Hematopoietic multipotent progenitor cell (in vitro differentiated cells): ENCODE data around the genes TREML4 and USP49.

GRCh38 chr6:39932891-39933602 is 1.2 kb downstream of the MOCS1 start:
- CAGE, long polyA plus RNA: no peak

DNA sequence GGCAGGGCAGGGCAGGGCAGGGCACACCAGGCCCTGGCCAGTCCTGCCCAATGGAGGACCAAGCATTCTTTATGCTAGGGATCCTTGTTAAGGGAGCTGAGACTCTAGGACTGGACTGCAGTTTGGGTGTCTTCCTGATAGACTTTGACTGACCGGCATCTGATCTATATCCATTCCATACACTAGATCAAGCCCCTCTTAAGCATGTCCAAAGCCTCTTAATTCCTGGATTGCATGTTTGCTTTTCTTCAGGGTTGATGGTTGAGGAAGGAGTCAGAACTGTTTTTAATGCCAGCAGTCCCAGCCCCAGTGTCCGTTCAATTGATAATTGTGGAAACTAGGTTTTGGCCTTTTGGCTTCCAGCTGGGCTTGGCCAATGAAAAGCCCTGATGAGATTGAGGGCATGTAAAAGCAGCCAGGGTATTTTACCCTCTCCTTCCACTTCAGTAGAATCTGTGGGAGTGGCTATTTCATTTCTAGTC is 175.0 kb upstream of the MOCS1 start:
- CAGE, long polyA plus RNA: no peak

- CAGE, long polyA plus RNA: no peak
These were observed 142.6 kb downstream of the LRFN2 start for GRCh38 chr6:40444584-40444975.

GRCh38 chr6:41049446-41049915 is 3.5 kb upstream of the APOBEC2 start:
- CAGE, long polyA plus RNA: no peak

DNA sequence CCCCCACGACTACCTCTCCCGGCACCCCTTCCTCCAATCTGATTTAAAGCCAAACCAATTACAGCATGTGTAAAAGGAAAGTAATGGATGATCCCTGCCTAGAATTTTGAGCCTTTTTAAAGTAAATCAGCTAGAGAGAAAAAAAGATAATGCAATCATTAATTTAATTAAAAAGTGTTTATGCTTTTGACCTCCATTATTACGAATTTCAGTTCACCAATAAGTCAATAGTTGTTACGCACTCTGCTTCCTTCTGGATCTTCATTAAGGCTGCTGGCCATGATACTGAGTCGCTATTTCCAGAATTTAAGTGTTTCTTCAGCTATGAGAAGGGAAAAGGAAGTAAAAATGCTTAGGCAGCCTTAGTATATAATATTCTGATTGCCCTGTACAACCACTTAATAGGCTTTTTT is 796 bp downstream of the OARD1 start:
- CAGE, long polyA plus RNA: no peak

DNA sequence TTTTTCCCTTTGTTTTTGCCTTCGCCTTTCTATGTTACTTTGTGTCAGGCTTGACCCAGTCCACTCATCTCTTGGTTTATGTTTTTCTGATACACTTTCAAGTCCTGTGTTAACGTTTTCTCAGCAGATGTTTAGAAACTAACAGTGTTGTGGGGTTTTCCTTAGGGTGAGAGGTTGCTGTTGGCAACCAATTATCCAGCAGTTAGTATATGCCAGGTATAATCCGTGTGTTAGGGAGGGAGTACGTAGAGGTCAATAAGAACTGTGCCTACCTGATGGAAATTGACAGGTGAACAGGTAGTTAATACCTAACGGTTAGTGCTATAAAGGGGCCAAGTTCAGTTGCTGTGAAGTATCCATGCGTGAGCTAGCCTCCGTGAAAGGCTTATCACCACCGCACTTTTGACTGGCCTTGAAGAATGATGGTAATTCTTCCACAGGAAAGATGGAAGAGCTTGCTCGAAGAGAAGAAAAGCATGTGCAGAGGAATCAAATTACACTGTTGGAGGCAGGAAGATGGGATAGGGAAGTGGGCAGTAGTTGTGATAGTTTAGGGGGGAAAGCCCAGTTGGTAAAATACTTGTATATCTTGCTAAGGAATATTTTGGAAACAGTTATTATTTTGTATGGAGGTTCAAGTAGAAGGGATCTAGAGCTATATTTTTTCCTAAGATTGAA is 1.5 kb downstream of the NFYA start:
- CAGE, long polyA plus RNA: no peak

DNA sequence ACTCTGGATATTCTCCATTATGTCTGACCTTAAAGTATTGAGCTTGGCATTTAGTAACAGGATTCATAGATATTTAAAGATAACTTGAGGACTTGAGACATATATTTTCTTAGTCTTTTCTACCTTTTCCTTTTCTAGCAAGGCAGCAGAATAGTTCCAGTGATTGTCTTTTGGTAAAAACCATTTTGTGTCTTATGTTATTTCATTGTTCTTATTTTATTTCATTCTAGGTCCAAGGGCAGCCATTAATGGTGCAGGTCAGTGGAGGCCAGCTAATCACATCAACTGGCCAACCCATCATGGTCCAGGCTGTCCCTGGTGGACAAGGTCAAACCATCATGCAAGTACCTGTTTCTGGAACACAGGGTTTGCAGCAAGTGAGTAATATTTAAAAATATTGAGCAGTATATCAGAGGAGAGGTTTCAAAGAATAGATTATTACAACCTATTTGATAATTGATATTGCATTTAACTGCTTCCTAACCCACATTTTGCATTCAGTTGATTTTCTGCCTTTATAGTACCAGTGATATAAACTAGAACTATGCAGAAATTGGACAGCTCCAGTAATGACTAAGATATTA is 11.1 kb downstream of the NFYA start:
- CAGE, long polyA plus RNA: no peak

- CAGE, long polyA plus RNA: no peak
These were observed 20.0 kb downstream of the NFYA start for GRCh38 chr6:41092708-41093158.

GRCh38 chr6:41201421-41202217 is 670 bp upstream of the TREML2 start:
- CAGE, long polyA plus RNA: no peak

GRCh38 chr6:41228075-41228378 is at the start of gene TREML4:
TSS of gene TREML4 (plus strand) at chr6:41228349.
- CAGE, long polyA plus RNA: no peak

- CAGE, long polyA plus RNA: no peak
These were observed 15.4 kb downstream of the TREM1 start for GRCh38 chr6:41270996-41271537.

GRCh38 chr6:41272588-41273537 is 13.6 kb downstream of the TREM1 start:
- CAGE, long polyA plus RNA: no peak

DNA sequence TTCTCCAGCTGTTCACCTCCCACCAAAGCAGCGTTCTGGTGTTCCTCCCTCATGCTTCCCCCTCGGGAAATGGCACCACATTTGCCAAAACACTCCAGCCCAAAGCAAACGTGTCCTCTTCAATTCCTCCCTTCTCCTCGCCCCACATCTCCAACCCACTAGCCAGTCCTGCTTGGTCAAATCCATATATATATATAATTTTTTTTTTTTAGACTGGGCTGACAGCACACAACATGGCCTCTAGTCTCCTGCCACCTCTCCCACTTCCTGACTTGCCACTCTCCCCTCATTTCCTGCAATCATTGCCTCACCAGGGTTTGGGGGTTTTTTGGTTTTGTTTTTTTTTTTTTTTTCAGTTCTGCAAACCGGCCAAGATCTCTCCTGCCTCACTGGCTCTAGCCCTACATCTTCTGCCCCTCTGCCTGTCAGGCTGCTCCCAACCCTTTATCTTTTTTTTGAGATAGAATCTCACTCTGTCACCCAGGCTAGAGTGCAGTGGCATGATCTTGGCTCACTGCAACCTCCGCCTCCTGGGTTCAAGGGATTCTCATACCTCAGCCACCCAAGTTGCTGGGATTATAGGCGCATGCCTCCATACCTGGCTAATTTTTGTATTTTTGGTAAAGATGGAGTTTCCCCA is 104.6 kb downstream of the NCR2 start:
- CAGE, long polyA plus RNA: no peak

GRCh38 chr6:41449747-41450214 is 96.4 kb upstream of the FOXP4 start:
- CAGE, long polyA plus RNA: no peak

DNA sequence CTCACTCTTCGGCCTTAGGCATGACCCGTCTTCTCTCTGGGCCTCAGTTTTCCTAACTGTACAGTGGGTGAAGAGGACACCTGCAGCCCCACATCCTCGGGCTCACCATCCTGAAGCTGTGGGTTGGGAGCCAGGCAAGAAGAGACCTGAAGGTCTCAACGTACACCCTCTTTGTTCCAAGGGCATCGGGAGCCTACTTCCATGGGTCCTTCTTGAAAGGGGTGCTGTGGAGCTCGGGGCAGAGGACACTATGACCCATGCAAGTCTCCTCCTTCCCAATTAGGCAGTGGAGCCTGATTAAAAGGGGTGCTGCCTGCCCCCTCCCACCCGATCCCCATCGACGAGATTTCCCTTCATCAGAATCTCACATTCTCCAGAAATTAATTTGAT is 6.7 kb downstream of the FOXP4 start:
- CAGE, long polyA plus RNA: no peak

DNA sequence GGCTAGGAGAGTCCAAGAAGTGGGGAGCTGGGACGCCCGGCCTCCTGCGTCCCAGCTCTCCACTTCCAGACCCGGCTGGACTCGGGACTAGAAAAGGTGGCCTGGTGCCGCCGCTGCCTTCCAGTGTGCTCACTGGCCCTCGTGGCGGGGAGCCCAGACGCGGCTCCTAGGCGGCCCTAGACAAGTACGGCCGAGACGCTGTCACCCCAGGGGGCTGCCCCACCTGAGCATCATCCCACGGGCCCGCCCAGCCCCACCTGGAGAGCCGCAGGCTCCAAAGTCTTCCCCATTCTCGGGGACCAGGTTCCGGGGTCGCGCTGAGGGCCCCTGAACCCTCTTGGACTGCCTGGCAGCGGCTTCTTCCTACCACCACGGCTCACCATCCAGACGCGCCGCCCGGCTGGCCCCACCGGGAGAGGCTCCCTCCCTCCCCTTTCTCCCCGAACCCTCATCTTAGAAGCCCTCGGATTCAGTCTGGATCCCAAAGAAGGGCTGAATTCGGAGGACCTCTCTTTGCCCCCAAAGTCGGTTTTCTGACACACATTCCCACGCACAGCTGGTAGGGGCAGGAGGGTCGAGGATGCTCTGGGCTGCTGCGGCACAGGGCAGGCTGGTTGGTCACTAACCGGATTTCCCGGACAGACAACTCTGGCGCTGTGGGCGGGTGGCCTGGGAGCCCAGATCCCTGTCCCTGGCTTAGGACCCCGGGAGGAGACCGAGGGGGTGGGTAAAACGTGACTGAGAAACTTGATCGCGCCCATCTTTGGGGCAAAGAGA is 788 bp upstream of the MDFI start:
- CAGE, long polyA plus RNA: no peak

DNA sequence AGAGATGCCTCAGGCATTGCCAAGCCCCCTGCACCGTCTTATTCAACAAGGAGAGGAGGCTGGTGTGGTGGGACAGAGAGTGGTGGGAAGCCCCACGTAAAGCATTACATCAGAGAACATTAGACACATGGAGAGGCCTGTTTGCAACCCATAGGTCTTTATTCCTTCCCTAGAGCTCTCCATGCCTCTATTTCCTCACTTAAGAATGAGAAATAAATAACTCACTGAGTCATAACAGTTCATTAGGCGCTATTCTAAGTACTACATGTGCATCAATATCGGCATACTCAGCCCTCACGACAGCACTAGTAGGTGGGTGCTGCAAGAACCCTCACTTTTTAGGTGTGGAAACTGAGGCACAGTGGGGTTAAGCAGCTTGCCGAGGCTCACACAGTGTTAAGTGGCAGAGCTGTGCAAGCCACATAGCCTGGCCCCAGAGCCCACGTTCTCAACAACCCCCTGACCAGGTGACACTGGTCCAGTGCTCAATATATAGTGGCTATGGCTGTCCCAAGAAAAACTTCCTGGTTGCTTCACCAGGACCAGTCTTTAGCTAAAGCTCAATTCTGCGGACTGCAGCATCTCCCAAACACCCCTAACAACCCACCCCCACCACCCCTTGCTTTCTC is 4.4 kb downstream of the TFEB start:
- CAGE, long polyA plus RNA: no peak

- CAGE, long polyA plus RNA: no peak
These were observed 1.0 kb downstream of the PRICKLE4 start for GRCh38 chr6:41781726-41781922.

- CAGE, long polyA plus RNA: no peak
These were observed at the start of gene USP49 for GRCh38 chr6:41895170-41896386. TSS of gene USP49 (minus strand) at chr6:41895375.

DNA sequence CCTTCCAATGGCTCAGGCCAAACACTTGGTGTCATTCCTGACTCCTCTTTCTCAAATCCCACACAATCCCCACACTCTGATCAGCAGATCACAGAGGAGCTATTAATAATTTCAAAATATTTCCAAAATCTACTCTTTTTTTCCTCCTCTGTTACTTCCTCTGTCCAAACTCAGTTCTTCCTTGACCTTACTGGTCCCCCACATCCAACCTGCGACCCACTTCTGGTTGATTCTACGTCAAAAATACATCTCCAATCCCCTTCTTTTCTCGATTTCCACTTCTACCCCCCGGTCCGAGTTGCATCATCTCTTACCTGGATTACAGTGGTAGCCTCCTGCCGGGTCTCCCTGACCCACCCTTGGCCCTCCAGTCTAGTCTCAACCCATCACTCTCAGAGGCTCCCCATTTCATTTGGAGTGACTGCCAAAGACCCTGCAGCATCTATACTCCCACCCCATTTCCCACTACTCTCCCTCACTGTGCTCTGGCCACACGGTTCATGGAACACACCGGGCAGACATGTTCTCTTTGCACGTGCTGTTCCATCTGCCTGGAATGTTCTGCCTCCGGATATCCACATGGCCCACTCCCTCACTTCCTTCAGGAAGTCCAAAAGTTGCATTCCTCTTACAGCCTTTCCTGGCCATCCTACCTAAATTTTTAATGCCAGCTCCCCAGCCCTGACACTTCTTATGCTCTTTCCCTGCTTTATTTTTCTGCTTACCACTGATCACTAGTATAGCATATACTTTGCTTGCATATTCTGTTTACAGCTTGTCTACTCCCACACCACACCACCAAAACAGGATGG is 6.1 kb upstream of the CCND3 start:
- CAGE, long polyA plus RNA: no peak